ENCODE results near the gene NRM.

DNA sequence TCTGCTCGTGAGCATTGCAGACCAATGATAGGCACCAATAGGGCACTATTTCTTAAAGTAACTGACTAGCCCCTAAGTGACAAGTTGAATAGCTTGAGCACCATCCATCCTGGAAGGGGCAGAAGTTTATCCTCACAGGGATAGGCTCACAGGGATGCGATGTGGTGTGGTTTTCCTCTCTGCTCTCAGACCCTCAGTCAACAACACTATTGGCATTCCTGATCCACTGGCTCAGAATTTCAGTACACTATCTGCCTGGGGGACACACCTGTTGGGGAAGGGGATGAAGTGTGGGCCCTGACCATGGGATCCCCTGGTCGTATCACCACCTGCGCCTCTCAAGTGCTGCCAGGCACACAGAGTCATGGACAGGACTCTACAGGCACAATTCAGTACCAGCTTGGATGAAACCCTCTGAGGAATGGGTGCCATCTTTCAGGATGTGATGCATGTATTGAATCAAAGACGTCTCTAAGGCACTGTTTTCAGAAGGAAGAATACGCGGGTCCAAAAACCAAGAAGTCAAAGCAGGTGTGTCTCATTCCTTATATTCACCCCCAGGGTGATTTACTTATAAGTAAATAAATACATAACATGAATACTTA, 6.8 kb downstream of the HLA-A start:
- PRO-cap: no peak
- RAMPAGE, long total RNA: no peak
- RRBS: no CpG with 5 or more reads among the region's 7 CpGs

DNA sequence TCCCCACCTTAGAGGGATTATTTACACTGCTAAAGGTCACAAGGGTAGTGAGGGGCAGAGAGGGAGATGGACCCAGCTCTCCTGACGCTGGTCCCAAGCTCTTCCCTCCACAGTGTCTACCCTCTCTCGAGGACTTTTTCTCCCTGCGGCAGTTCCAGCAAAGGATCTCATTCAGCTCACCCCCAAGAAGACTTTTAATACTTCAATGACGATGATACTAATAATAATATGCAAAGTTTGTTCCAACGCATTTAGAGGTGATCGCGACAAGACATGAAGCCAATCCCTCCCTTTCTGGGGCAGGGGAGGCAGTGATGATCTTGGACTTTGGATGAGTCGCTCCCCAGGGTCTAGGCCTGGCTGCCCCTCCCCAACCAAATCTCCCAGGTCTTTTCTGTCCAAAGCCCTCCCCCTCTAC, 33.8 kb downstream of the HLA-A start:
- PRO-cap: no peak
- RAMPAGE, long total RNA: no peak
- RRBS: no CpG with 5 or more reads among the region's 8 CpGs

GRCh38 chr6:30100374-30101310, 12.2 kb downstream of the TRIM31 start:
- PRO-cap: no peak
- RAMPAGE, long total RNA: no peak
- RRBS: 1% methylated on average over 20 of the region's 46 CpGs

GRCh38 chr6:30110921-30112113, 1.6 kb downstream of the TRIM31 start:
- PRO-cap: no peak
- RAMPAGE, long total RNA: no peak
- RRBS: 24% methylated on average over 13 of the region's 36 CpGs

DNA sequence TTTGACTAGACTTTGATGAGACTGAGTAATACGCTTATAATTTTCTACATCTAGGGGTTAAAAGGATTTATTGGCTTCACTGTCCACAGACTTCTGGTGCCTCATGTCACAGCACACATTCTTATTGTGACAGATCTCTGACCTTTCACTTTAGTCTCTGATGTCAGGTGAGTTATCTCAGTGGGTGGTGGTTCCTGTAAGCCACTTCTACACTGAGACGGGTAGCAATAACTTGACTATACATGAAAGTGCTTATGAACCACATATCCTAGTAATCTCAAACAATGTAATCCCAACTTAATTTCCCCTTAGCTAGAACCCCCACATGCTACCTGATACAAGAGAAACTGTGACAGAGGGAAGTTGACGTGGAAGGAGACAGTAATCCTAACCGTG, 6.7 kb upstream of the TRIM40 start:
- PRO-cap: no peak
- RAMPAGE, long total RNA: no peak
- RRBS: no CpG with 5 or more reads among the region's 4 CpGs

DNA sequence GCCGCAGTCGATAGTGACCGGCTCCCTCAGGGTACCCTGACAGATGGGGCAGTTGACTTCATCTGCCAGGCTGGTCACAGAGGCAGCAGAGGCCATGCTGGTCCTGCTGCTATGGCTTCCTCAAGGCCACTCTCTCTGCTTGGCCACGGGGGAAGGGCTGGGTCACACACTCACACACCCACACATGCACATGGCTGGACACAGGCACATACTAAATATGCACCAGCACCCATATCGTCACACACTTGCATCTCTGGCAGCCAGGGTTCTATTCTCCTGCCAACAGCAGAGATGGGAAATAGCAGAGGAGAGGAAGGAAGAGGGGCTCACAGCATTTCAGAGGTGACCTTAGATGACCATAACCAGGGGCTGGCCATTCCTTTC, 256 bp downstream of the TRIM10 start:
- PRO-cap: no peak
- RAMPAGE, long total RNA: no peak
- RRBS: no CpG with 5 or more reads among the region's 5 CpGs

- PRO-cap: no peak
- RAMPAGE, long total RNA: no peak
- RRBS: no CpG with 5 or more reads among the region's 8 CpGs
Measured at GRCh38 chr6:30300285-30301131, 26.2 kb upstream of the TRIM39 start.

DNA sequence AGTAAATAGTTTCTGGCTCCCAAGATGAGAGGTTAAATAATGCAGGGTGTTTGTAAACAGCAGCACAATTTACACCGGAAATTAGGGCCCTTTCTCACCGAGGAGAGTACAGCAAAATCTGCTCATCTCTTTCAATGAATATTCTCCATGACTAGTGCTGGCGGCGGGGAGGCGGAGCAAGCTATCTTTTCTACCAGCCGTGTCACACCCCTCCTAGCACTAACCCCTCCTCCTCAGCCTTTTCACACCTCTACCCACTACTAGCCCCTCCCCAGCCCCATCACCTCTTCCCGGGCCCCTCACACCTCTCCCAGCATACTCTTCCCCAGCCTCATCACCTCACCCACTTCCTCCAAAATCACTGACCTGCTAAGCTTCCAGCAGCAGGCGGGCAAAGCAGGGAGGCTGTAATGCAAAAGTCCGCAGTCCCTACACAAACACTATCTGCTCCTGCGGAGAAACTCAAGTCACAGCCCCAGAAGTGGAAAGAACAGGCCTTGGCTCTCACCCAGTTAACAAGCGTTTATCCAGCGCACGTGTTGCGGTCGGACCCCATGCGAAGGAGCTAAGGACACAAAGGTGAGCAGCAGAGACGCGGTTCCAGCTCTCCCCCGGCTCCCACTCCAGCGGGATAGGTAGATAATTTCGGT, 959 bp upstream of the TRIM39 start:
- PRO-cap: bidirectional peak, plus-strand start outside the sequence, minus-strand start at position 555 of the sequence
- RAMPAGE, long total RNA: no peak
- RRBS: no CpG with 5 or more reads among the region's 21 CpGs

GRCh38 chr6:30546428-30547564, 9.5 kb downstream of the GNL1 start:
- PRO-cap: no peak
- RAMPAGE, long total RNA: no peak
- RRBS: no CpG with 5 or more reads among the region's 21 CpGs

DNA sequence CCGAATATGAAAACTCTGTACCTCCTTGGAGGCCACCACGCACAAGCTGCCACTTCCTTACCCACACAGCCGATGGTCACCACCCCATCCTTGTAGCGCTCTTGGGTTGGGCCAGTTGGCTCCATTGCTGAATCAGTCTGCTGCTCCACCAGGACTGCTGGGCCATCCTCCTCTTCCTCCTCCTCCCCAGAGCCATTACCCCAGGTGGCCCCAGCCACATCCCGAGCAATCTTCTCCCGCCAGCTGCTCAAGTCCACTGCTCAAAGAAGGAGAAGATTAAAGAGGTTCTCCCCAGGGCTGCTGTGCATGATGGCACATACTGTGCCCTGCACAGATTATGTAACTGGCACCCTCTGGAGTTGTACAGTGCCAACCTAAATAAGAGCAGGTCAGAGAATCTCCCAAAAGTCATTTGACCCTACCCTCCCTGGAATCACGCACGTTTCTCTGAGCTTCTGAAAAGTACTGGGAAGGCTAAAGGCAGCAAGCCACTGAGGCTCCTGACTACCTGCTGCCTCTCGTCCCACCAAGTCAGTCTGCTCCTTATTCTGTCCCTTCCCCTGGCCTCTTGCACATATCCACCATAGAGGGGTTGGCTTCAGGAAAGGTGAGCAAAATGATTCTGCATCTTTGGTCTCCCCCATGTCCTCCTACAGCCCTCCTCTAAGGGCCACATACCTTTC, 3.7 kb downstream of the GNL1 start:
- PRO-cap: no peak
- RAMPAGE, long total RNA: no peak
- RRBS: no CpG with 5 or more reads among the region's 9 CpGs

- PRO-cap: no peak
- RAMPAGE, long total RNA: no peak
- RRBS: no CpG with 5 or more reads among the region's 7 CpGs
Measured at GRCh38 chr6:30582343-30582713, 11.1 kb downstream of the ABCF1 start.

DNA sequence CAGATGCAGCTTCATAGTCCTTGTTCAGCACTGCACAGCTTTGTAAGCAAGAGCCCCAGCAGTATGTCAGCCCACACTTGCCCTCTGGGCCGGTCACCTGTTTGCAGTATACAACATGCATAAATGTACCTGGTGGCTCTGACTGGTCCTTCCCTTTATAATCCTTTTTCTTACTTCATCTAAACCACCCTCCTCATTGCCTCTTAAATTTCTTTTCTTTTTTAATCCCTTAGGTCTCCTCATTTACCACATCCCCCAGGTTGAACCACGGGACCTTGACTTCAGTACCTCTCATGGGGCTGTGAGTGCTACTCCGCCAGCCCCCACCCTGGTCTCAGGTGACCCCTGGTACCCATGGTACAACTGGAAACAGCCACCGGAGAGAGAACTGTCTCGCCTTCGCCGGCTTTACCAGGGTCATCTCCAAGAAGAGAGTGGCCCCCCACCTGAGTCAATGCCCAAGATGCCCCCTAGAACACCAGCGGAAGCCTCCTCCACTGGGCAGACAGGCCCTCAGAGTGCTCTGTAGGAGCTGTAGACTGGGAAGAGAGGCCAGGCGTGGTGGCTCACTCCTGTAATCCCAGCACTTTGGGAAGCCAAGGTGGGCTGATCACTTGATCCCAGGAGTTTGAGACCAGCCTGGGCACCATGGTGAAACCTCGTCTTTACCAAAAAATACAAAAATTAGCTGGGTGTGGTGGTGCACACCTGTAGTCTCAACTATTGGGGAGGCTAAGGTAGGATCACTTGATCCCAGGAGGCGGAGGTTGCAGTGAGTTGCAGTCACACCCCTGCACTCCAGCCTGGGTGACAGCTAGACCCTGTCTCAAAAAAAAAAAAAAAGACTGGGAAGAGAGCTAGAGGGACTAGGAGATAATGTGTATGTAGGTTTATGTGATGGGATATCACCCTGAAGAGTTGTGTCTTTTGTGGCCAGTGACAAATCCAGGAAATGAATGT, 1.1 kb upstream of the ATAT1 start:
- PRO-cap: no peak
- RAMPAGE, long total RNA: no peak
- RRBS: no CpG with 5 or more reads among the region's 11 CpGs

DNA sequence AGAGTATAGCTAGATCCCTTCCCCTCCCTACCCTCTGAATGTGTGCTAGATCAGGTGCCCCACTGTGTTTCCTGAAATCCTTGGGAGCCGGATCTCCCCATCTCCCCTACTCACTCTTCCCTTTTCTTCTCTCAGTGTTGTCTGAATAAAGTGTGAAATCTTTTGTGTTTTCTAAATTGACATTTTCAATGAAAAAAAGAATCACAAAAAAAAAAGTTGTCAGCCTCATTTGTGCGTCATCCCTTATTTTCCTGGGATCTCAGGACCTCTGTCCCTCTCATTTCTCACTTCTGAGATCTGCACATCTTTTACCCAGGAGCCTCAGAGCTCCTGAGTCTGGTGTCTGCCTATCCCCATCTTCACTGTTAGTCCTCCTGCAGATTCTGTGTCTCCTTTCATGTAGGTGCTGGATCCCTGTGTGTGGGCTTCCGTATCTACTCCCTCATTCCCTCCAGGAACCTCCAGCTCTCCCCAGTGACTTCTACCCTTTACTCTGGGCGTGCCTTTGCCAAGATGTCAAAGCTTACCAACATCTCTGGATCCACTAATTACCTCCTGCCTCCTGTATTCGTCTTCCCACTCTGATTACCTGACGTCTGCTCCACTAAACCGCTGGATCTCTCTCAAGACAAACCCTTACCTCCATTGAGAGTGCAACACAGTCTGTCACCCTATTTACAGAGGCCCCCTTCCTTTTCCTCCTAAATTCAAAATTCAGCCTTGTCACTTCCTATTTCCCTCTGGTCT, 2.3 kb upstream of the C6orf136 start:
- PRO-cap: no peak
- RAMPAGE, long total RNA: no peak
- RRBS: no CpG with 5 or more reads among the region's 7 CpGs

DNA sequence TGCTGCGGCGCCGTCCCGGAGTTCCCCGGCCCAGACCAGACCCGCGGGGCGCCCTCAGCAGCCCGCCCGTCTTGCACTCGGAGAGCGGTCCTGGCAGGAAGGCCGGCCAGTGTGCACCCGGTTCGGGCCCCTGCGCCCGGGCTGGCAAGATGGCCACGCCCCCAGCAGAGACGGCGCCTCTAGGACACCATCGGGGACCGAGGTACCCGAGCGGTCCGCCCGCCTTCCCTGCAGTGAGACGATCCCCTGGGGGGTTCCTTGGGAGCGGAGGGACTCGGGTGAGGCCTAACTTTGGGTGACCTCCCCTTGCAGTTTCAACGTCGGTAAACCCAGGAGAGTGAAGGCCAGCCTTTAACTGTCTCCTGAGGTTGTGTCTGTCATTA, 703 bp downstream of the C6orf136 start:
- PRO-cap: no peak
- RAMPAGE, long total RNA: no peak
- RRBS: 0% methylated on average over 4 of the region's 31 CpGs

GRCh38 chr6:30690240-30691406, at the start of gene NRM:
TSS of gene NRM (minus strand) at chr6:30690984.
- PRO-cap: bidirectional peak, plus-strand start at chr6:30691130, minus-strand start at chr6:30690977
- RAMPAGE, long total RNA: start-site peak on the minus strand at chr6:30690980-30691004, 23 and 6 reads in 2 replicates
- RRBS: 2% methylated on average over 15 of the region's 45 CpGs

DNA sequence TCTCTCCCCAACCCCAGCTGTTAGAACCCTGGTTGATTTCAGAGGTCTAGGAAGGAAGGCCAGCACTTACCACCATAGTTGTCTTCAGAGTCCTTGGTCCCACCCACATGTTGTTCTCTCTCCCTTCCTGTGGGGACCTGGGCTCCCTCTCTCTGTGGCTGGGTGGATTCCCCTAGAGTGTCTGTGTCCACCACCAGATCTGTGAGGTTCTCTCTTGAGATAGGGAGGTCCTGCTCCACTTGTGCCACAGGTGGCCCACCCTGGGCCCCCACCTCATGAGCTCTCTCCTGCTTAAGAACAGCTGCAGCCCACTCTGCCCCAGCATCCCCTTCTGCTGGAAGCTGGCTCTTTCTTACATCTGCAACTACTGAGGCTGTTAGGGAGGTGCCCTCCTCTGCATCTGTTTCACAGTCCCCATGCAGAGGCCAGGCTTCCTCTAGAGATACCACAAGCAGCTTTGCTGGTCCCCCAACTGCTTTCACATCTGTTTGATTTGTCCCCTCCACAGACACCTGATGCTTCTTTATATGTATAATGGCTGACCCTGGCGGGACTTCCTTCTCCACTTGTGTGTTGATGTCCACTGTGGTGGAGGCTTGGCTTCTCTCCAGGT, 5.2 kb downstream of the MDC1 start:
- PRO-cap: no peak
- RAMPAGE, long total RNA: no peak
- RRBS: no CpG with 5 or more reads among the region's 1 CpG

DNA sequence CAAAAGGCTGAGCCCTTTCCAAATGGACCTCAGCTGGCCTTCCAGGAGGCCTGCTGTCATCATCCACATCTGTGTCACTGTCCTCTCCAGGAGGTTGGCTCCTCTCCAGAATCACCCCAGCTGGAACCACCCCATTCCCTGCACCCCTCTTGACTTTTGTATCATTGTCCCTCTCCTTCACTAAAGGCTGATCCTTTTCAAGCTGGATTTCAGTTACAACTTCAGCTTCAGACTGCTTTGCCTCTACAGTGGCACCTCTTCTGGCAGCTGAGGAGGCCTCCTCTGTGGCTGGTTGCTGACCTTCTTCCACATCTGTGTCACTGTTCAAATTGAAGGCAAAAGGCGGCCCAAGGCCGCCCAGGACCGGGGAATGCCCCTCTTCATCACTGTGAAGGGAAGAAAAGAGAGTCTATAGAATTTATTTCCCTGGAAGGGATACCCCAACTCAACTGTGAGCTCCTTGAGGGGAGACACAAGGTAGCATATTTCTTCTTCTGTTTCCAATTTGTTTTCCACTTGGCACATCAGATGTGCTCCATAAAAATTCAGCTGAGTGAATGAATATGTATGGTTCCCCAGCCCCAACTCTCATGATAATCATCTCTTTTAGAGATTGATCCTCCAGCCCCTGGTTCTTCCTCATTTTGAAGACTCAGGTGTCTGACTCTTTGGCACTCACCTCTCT, 4.0 kb downstream of the MDC1 start:
- PRO-cap: no peak
- RAMPAGE, long total RNA: no peak
- RRBS: no CpG with 5 or more reads among the region's 3 CpGs

DNA sequence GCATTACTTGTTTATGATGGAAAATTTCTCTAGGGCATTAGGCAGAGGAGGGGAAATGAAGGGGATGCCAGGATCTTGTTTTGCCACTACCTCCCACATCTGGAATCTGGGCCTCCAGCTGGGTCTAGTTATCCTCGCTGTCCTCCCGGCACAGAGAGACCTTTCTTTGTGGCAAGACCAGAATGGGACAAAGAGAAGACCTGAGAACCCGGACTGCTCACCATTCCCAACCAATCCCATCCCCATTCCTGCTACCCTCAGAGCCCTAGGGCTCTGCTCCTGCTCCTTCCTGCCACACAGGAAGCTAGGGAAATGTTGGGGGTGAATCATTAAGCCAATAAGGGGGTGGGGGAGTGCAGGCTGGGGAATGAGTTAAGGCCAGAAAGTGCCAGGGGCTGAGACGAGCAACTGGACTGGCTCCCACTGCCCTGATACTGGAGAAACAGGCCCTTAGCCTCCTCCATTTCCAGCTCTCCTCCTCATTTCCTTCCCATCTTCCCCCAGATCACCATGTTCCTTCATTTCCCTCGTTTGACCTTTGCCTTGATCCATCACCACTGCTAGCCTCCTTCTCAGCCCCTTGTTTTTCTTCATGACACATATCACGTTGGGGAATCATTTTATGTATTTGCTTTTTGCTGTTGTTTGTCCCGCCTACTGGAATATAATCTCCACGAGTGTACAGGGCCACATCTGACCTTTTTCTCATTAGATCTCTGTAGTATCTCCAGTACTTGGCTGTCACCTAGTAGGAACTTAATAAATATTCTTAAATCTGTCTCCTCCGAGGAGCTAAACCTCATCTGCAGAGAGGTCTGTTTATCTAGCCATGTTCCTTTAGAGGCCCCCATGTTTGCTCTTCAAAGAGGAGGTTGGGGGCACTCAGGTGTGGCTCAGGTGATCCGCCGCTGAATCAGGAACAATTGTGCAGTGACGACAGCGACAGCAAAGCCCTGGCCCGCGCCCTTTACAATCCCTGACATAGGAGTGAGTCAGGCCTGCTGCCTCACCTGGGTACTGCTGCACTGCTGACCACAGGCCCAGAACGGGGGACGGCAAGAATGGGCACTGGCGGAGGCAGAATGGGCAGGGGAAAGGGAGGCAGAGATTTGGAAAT, 4.8 kb upstream of the IER3 start:
- PRO-cap: no peak
- RAMPAGE, long total RNA: no peak
- RRBS: no CpG with 5 or more reads among the region's 18 CpGs

DNA sequence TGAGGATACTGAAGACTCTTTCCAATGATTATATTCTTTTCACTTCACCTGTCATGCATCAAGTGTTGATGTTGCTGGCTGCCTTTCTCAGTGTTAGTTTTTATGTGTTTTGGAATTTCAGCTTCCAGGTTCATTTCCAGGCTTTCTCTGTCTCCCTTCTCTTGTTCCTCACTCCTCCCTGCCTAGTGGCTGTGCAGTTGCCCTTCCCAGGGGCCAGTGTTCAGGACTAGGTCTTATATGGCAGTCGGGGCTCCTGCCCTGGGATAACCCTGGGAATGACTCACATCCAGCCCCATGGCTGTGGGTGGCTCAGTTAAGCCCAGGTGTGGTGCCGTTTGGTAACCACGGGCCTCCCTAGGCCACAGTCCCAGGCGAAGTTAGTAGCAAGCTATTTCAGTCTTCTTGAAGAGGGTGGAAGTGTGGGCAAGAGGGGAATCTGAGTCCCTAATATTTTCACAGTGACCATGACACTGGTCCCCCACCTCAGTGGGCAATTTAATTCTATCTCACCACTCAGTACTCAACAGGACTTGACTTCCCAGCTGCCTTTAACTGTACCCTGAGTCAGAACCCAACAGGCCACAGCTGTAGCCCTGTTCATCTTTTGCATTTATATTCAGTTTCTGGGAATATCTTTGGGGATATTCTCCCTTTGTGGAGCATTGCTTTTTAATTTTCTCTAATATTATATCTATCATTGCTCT, 57.3 kb upstream of the DDR1 start:
- PRO-cap: no peak
- RAMPAGE, long total RNA: no peak
- RRBS: no CpG with 5 or more reads among the region's 4 CpGs

DNA sequence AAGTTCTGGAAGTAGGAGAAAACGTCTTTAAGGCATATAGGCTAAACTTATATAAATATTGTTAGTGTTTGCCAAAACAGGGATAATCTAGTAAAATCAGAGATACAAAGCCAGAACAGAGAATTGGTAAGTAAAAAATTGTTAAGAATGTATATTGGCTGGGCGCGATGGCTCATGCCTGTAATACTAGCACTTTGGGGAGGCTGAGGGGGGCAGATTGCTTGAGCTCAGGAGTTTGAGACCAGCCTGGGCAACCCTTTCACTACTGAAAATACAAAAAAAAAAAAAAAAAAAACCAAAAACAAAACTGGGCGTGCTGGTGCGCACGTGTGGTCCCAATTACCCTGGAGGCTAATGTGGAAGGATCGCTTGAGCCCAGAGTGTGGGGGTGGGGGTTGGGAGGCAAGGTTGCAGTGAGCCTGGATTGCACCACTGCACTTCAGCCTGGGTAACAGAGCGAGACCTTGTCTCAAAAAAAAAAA, 37.1 kb upstream of the DDR1 start:
- PRO-cap: no peak
- RAMPAGE, long total RNA: no peak
- RRBS: no CpG with 5 or more reads among the region's 8 CpGs

Data from lung (tissue), 4 donors.